ENCODE results near the genes MEX3A, SEMA4A and SLC25A44.

DNA sequence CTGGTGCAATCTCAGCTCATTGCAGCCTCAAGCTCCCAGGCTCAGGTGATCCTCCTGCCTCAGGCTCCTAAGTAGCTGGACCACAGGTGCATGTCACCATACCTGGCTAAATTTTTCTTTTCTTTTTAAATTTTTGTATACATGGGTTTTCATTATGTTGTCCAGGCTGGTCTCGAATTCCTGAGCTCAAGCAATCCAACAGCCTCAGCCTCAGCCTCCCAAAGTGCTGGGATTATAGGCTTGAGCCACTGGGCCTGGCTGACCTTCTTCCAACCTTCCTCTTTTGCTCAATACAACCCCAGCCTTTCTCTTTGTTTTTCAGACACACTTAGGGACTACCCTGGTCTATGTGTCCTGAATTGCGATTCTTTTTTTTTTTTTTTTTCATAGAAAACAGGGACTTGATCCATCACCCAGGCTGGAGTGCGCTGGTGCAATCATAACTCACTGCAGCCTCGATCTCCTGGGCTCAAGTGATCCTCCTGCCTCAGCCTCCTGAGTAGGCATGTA, 67.7 kb downstream of the RUSC1 start:
- PRO-cap: no peak

DNA sequence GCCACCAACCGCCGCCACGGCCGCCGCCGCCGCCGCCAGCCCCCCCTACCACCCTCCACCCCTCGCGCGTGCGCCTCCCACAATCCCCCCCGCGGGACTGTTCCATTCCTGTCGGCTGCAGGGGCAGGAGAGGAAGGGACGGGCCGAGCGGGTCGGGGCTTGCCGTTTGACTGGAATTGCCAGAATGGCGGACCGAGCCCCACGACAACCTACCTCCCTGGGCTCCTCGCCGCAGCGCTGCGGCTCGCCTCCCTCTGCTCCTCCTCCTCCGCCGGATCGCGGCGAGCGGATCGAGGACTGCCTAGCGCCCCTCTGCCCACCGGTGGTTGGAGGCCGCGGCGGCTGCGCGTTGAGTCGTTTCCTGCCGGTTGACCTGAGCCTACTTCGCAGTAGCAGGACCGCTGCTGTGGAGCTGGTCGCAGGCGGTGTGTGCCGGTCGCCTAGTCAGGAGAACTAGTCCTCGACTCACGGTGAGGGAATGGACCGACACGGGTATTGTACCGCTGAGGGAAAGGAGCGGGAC, 318 bp upstream of the ASH1L start:
- PRO-cap: bidirectional peak, plus-strand start at position 111 of the sequence, minus-strand start outside the sequence; bidirectional peak, plus-strand start at position 387 of the sequence, minus-strand start at position 278 of the sequence

- PRO-cap: no peak
Observed at GRCh38 chr1:155637079-155637477, 27.1 kb downstream of the MSTO1 start.

DNA sequence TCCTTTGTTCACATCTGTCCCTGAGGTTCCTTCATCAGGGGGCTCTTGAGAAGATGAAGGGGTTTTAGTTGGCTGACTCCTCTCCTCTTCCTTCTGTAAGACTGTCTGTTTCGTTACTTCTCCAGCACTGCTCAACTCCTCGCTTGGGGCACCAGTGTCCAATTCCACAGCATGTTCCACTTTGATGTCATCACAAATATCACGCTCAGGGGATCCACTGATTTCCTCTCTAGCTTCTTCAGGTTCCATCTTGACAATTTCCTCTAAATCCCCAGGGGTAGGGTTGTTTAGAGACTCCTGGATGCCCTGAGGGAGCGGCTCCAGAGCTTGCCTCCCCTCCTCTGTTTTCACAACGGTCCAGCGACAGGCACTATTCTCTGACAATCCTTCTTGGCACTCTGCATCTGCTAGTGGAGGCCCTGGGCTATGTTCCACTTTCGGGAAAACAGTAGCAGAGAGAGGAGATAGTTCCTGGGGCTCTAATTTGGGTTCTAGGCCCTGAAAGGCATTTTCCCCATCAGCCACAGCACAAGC, 76.4 kb downstream of the DAP3 start:
- PRO-cap: no peak

GRCh38 chr1:155932111-155932669, 2.0 kb downstream of the KHDC4 start:
- PRO-cap: no peak

GRCh38 chr1:155937976-155938895, 3.2 kb upstream of the RXFP4 start:
- PRO-cap: no peak

DNA sequence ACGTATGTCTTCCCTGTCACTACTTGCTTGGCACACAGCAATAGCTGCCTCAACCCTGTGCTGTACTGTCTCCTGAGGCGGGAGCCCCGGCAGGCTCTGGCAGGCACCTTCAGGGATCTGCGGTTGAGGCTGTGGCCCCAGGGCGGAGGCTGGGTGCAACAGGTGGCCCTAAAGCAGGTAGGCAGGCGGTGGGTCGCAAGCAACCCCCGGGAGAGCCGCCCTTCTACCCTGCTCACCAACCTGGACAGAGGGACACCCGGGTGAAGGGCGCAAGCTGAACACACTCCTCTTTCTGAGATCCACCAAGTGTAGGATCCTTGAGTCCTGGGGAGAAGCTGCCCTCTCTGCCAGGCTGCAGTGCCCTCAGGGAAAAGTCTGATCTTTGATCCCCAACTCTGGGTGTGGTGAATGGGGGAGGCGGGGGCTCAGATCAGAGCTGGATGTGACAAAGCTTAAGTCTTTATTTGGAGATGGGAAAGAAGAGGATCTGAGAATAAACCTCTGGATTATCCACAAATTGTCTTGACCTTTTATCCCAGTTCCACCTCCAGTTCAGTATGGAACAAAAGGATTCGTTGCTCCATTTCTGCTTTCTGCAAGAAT, 1.2 kb downstream of the RXFP4 start:
- PRO-cap: no peak

DNA sequence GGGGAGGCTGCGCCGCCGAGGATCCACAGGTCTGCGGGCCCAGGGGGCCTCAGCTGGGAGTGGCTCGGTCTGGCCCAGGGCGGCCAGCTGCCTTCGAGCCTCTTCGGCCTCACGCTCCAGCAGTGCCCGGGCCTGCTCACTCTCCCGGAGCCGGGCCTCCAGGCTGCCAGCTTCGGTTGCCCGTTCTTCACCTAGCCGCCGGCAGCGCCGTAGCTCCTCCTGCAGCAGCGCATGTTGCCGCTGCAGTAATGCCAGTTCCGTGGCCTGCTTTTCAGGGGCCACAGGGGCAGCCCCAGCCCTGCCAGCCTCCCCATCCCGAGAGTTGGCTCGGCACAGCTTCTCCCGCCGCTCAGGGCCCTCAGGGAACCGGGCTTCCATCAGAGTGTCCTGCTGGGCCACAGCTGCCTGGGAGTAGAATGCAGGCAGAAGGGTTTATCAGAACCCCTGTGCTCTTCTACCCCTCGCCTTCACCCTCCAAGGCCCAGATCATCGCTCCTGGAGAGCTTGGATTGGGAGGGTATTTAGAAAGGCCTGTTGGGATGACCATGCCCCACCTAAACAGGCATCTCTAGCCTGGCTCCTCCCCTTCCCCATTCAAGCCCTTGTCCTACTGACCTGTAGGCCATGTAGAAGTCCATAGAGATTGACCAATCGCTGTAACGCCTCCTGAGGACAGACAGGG, 9.6 kb downstream of the RXFP4 start:
- PRO-cap: no peak

DNA sequence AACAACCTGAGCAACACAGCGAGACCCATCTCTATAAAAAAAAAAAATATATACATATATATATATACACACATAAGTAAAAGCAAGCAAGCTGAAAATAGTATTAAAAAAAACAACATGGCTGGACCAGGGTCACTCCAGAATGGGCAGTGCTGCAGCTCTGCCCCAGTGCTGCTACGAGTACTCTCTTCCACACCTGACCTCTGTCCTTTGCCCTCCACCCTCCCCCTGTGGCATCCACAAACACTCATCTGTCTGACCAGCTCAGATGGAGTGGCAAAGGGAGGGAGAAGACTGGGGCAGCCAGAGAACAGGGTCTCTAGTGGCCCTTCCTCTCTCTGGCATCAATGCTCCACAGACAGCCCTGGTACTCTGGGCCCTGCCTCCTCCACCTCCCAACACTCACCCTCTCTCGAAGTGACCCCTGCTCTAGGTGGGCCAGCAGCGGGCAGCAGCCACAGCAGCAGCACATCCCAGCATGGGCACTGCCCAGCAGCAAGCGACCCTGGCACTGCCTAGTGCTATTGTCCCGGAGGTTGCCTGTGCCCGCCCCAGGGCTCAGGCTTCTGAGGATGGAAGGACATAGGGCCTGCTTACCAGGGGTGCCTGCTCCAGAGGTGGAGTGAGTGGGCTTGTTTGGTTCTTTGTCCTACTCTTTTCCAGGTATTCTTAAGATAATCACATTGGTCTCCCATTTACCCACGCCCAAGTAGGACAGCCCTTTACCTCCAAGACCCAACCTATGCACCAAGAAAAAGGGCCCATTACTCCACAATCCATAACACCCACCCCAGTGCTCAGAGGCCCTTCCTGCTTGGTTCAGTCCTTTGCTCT, 6.3 kb downstream of the ARHGEF2 start:
- PRO-cap: no peak

DNA sequence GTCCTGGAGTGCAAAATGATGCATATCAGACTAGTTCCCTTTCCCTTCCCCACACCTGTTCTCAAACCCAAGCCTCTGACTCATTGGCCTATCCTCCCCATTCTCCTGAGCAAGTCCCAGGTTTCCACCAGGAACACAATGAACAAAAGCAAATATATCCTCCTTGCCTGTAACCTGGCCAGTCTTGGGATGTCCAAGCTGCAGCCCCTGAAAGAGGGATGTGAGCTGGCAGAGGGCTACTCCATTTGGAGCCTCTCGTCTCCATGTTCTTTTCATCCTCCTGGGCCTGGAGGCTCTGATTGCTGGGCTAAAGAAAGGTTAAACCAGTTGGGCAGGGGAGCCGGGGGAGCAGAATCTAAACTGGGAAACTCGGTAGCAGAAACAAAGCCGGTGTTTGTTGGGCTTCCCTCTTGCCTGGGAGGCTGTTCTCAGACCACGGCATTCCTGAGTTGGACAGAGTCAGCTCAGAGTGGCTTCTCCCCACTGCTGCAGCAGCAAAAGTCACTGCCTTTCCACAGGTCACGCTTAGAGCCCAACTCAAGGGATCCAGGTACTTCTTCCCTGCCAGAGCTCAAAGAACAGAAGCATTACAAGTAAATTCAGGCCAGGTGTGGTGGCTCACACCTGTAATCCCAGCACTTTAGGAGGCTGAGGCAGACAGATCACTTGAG, 13.9 kb downstream of the SSR2 start:
- PRO-cap: no peak

- PRO-cap: bidirectional peak, plus-strand start at chr1:156082638, minus-strand start at chr1:156082465
Observed at GRCh38 chr1:156082331-156083032, at the start of gene MEX3A. MEX3A (minus strand) TSS chr1:156082465.

GRCh38 chr1:156102905-156103473, 11.5 kb upstream of the LMNA start:
- PRO-cap: no peak

- PRO-cap: no peak
Observed at GRCh38 chr1:156112413-156112911, 2.0 kb upstream of the LMNA start.

- PRO-cap: bidirectional peak, plus-strand start at chr1:156114711, minus-strand start at chr1:156114613
Observed at GRCh38 chr1:156114057-156114651, 357 bp upstream of the LMNA start.

GRCh38 chr1:156126102-156126879, 11.8 kb downstream of the LMNA start:
- PRO-cap: bidirectional peak, plus-strand start at chr1:156126555, minus-strand start at chr1:156126212

DNA sequence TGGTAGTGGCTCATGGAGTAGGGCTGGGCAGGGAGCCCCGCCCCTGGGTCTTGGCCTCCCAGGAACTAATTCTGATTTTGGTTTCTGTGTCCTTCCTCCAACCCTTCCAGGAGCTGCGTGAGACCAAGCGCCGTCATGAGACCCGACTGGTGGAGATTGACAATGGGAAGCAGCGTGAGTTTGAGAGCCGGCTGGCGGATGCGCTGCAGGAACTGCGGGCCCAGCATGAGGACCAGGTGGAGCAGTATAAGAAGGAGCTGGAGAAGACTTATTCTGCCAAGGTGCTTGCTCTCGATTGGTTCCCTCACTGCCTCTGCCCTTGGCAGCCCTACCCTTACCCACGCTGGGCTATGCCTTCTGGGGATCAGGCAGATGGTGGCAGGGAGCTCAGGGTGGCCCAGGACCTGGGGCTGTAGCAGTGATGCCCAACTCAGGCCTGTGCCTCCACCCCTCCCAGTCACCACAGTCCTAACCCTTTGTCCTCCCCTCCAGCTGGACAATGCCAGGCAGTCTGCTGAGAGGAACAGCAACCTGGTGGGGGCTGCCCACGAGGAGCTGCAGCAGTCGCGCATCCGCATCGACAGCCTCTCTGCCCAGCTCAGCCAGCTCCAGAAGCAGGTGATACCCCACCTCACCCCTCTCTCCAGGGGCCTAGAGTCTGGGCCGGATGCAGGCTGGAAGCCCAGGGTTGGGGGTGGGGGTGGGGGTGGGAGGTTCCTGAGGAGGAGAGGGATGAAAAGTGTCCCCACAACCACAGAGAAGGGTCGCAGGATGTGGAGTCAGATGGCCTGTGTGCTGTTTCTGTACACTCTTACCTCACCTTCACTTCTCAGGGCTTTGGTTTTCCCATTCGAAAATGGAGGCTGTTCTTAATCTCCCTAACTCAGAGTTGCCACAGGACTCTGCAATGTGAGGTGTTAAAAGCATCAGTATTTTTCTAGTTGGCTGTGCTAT, 18.4 kb upstream of the SEMA4A start:
- PRO-cap: no peak

GRCh38 chr1:156153206-156153997, at the start of gene SEMA4A:
SEMA4A (plus strand) TSS chr1:156153585.
- PRO-cap: unidirectional peak, plus-strand start at chr1:156153585

GRCh38 chr1:156182391-156182720, 11.5 kb upstream of the SLC25A44 start:
- PRO-cap: no peak

DNA sequence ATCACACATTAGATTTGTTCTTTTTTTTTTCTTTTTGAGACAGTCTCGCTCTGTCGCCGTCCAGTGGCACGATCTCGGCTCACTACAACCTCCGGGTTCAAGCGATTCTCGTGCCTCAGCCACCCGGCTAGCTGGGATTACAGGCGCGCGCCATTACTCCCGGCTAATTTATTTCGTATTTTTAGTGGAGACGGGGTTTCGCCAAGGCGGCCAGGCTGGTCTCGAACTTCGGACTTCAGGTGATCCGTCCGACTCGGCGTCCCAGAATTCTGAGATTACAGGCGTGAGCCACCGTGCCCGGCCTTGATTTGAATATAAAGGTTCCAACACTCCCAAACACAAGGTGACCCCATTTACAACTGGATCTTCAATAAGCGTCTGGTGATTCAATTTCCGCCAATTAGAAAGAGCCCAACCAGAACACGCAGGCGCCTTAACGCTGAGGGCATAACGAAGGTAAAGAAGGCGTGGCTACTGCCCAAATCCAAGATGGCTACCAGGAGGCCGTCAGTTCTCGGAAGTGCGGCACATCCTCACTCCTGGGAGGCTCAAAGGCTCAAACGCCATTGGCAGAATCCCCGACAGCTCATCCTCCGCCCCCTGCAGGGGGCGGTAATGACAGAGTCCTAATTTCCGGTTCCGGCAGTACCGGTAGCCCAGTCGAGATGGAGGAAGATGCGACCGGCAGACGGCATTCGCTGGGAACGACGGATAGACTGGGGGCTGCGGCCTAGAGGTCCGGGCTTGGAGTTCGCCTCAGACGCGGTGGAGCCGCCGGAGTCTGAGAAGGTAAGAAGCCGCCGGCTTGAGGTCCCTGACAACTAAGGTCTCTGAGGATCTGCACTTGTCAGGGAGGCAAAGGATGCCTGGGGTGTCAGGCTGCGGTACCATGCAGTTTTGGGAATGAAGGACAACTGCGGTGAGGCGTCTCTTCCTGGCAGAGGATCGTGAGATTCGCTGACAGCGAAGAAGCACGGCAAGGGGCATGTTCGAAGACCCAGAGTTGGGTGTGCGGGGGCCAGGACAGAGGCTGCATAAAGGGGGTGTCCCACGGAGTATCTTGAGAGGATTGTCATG, at the start of gene SLC25A44:
Gene SLC25A44 (plus strand): TSS at position 646 of the 1,077 bp plus-strand sequence.
- PRO-cap: bidirectional peak, plus-strand start at position 659 of the sequence, minus-strand start at position 372 of the sequence

- PRO-cap: no peak
Observed at GRCh38 chr1:156210126-156210740, 2.6 kb upstream of the PMF1 start.

Measured in ureter (tissue), 1 donor.